Mesenteric fat pad (tissue), 1 donor: Measurements from ENCODE around the genes CACTIN, RAX2 and PIAS4.

GRCh38 chr19:3626563-3627363 is at the start of gene CACTIN:
TSS of gene CACTIN (minus strand) at chr19:3626790.
- PRO-cap, result unidirectional peak, minus-strand start at chr19:3626767

- PRO-cap, result no peak
Observed at GRCh38 chr19:3653072-3653685, 26.6 kb upstream of the CACTIN start.

DNA sequence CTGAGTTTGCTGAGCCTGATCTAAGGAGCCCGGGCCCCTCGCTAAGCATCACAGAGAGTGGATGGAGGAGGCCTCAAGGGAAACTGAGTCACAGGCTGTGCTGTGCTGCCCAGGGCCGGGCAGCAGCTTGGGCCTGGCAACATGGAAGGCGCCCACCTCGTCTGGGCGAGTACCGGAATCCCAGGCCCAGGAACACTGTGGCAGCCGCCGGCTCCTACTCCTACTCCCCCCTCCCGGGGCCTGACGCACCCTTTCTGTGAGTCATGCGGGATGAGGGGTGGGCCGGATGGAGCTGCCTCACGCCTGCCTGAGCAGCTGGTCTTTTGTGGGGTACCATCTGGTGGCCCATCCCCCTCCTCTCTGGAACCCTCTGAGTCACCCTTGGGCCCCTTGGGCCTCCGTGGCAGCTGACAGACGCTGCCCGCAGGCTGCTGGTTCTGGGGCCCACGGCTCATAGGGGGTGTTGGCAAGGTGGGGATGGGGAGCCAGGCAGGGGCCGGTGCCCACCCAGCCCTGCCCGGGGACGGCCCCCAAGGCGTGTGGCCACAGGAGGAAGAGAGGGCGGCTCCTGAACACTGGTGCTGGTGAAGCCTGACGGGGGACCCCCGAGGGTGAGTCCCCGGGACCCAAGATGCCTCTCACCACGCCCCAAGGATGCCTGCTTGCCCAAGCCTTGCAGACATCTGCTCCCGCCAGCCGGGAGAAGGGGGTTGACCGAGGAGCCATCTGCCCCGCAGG is 29.2 kb upstream of the CACTIN start:
- PRO-cap, result no peak

DNA sequence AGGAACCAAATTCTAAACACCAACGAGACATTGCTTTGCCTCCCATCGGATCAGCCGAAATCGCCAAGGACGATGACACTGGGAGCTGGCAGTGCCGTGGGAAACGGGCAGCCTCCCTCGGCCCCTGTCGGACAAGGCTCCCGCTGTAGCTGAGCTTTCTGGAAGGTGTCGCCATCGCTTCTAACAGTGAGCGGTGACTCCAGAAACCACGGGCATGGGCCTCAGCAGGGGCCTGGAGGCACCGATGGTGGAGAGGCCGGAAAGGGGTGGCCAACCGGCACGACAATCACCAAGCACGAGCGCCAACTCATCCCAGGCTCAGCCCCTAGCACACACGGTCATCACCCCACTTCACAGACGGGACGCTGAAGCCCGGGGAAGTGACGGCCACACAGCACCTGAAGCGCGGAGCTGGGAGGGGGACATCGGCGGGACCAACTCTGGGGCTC is 2.3 kb downstream of the PIP5K1C start:
- PRO-cap, result no peak

DNA sequence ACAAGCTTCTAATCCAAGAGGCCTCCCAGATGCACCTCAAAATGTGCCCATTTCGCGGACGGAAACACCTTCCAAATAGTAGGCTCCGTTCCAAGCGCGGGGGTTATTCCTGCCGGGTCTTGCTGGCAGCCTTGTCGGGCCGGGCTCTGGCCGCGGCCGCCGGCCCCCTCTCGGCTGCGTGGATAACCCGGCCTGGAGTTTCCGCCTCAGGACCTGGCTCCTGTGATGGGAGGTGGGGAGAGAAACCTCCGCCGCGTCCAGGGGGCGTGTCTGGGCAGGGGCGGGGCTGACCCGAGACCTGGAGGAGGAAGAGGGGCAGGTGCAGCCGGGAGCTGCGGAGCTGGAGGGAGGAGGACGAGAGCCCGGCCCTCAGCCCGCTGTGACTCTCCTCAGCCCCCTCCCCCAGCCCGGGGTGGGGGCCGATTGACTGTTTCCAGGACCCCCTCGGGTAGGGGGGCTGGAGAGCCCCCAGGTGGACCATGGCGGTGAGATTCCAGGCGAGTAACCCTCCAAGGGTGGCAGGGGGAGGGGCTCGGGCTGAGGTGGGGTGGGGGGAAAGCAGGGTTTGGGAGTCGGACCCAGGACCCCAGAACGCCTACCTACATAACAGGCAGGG is 13.3 kb downstream of the TJP3 start:
- PRO-cap, result no peak

- PRO-cap, result no peak
Observed at GRCh38 chr19:3772108-3772355, at the start of gene RAX2. TSS of gene RAX2 (minus strand) at chr19:3772228.

GRCh38 chr19:3818553-3819109 is 32.5 kb upstream of the MATK start:
- PRO-cap, result no peak

GRCh38 chr19:3821733-3822394 is 35.7 kb upstream of the MATK start:
- PRO-cap, result no peak

DNA sequence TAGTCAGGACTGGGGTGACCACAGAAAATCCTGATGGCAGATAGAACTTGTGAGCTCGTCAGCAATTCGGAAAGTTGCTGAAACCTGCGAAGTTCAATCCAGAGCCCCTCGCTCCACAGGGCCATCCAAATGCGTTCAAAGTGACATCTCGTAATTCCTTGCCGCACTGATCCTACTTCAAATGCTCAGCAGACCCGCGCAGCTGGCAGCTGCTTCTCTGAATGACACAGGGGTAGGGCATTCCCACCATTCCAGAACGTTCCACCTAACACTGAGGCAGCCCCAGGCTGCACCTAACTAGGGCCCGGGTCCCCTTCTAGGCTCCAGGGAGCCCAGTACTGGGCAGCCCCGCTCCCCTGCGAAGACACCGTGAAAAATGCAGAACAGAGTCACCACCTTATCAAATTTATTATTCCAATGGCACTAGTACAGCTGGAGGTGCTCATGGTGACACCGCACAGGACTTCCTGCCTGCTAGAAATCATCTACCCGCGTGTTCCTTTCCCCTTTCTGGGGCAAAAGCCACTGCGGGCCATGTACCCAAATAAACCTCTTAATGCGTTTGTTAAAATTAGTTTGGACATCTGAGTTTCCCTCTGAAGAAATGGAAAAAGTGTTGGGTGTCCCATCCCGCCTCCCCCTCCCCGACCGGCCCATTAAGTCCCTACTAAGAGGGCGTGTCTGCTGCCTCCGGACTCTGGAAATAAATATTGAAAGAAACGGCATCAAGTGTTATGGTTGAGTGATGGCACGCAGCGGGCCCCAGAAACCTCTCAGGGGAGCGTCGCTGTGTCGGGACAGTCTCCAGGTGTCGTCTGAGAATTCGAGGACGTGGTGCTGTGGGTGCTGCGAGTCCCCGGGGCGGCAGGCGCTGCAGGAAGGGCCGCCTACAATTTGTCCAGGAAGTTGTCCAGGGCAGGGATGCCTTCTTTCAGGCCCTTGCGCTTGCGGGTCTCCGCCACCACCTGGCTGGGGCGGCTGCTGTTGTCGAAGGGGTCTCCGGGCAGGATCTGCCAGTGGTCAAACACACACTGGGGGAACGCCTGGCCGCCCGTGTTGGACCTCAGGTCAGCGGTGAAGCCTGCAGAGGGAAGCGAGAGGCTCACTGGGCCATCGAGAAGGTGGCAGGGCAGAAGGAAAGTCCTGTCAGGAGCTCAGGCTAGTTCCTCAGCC is 5.2 kb upstream of the DAPK3 start:
- PRO-cap, result no peak

DNA sequence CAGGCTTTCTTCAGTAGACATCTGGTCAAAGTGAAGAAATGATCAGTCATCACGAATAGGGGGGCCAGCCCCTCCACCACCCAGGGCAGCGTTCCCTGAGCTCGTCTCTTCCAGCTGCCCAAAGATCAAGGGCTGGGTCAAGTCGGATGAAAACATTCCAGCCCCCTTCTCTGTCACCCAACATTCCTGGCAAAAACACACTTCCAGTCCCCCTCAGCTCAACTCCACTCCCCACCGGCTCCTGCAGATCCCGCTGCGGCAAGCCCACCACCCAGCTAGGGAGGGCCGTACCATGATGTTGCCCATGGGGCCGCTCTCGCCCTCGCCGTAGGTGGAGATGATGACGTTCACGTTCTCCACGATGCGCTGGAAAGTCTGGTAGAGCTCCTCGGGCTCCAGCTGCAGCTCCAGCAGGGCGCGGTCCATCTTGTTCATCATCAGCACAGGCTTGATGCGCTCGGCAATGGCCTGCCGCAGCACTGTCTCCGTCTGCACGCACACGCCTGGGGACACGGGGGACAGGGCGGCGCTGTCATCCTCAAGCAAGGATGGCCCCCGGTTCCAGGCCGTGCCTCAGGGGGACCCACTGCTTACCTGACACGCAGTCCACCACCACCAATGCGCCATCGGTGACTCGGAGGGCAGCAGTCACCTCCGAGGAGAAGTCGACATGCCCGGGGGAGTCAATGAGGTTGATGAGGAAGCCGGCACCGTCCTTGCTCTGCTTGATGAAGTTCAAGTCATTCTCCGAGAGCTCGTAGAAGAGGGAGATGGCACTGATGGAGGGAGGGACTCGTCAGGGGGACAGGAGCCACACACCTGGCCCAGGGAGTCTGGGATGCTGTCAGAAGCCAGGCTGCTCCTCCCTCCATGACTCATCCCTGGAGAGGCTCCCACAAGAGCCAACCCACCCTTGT is 2.5 kb downstream of the EEF2 start:
- PRO-cap, result no peak

DNA sequence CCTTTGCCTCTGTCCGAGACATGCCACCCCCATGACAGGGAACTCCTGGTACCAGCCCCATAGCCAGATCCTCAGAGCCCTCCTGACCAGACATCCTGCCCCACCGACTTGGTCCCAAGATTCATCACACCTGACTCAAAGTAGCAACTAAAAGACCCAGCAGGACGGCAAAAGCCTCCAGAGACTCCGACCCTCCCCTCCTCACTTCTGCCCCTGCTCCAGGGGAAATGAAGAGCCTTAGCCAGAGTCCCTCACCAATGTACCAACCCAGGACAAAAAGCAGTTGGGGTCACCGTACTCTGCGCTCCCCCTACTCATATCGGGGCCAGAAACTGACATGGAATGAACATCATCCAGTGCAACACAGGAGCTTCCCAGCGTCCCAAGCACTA is 1.8 kb downstream of the EEF2 start:
- PRO-cap, result no peak

DNA sequence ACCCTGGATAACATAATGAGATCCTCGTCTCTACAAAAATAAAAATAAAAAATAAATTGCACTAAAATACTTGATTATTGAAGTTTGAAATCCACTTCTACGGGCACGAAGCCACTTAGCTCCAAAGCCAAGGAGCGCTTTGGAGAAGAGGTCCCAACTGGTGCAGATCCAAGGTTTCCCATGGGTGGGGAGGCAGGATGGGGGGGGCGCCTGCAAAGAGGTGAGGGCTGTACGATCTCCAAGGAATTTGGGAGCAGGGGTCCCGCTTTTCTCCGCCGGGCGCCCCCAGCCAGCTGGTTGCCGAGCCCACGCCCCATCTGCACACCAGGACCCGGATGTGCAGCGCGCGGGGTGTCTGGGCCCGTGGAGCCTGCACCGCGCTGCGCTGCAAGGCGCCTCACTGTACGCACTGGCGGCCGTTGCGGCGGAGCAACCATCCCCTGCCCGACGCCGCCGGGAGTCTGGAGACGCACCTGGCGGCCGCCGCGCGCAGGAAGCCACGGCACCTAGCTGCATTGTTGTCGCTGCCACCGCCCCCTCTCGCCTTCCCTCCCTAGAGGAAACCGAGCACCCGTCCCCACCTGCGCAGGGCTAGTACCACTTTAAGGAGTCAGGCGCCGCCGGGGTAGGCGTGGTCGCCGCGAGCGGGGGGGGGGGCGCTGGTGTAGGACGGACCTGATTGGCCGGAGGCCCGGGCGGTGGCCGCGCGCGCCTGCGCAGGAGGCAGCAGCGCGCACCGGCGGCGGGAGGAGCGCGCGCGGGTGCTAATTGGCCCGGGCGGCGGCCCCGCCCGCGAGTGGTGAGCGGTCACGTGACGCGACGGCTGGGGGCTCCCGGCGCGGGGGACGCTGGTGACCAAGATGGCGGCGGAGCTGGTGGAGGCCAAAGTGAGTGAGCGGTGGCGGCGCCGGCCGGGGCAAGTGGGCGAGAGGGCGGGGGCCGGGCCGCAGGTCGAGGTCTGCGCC is at the start of gene PIAS4:
PIAS4 (plus strand) TSS at position 836 of the 965 bp plus-strand sequence.
- PRO-cap, result no peak

DNA sequence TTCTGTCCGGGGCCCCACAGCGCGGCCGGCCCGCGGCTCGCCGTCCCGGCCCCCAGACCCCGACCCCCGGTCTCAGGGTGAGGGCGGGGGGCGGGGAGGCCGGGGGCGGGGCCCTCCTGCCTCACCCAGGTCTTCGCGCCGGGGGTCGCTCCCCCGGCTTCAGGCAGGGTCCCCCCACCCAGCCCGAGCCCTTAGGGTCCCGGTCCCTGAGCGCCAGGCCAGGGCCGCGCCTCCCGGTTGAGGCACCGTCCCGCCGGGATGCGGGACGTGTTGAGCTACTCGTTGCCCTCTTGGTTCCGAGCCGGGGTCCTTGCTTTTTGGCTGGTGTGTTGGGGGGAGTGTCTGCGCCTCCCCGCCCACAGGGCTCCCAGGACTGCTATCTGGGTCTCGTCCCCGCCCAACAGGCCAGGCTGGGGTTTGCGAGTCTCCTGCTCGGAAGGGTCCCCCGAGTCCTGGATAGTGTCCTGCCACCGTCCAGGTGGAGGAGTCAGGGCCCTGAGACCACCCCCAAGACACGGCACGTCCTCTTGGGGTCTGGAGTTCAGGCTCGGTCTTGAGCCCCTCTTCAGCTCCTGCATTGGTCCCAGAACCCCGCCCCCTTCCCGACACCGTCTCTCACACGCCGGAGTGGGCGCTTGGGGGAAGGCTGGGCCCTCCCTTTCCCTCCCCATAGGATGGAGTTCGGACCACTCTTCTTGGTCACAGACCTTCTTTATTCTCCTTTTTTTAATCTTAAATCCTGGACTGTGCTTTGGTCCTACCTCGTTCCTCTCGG is 517 bp downstream of the PIAS4 start:
- PRO-cap, result no peak

- PRO-cap, result no peak
Observed at GRCh38 chr19:4014606-4015709, 7.4 kb downstream of the PIAS4 start.

DNA sequence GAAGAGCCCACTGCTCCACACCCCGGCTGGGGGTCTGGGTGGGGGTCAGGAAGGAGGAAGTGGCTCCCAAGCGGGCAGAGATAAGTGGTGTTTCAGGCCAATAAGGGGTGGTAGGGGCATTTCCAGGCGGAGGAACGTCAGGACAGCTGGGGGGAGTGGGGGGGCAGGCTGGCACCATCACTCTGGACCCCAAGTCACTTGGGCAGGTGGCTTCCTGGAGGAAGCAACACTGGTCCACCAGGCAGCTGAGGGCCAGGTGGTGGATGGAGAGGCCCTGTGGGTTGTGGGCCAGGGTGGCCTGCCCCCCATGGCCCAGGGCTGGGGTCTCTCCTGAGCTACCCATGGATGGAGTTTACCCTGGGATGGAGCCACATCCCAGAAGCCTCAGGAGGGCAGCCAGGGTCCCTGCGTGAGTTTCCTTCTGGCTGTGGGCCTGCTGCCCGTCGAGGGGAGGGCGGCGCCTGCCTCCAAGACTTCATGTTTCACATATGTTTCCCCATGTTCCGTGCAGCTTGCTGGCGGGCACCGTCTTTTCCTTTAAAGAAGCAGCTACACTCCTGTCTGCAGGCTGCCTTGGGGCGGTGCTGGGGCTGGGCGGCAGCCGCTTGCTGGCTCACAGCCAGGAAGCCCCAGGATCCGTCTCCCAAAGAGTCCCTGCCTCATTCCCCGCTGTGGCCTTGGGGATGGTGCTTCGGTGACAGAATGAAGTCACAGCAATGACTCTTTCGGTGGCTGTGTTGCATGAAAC is 24.7 kb downstream of the PIAS4 start:
- PRO-cap, result no peak

DNA sequence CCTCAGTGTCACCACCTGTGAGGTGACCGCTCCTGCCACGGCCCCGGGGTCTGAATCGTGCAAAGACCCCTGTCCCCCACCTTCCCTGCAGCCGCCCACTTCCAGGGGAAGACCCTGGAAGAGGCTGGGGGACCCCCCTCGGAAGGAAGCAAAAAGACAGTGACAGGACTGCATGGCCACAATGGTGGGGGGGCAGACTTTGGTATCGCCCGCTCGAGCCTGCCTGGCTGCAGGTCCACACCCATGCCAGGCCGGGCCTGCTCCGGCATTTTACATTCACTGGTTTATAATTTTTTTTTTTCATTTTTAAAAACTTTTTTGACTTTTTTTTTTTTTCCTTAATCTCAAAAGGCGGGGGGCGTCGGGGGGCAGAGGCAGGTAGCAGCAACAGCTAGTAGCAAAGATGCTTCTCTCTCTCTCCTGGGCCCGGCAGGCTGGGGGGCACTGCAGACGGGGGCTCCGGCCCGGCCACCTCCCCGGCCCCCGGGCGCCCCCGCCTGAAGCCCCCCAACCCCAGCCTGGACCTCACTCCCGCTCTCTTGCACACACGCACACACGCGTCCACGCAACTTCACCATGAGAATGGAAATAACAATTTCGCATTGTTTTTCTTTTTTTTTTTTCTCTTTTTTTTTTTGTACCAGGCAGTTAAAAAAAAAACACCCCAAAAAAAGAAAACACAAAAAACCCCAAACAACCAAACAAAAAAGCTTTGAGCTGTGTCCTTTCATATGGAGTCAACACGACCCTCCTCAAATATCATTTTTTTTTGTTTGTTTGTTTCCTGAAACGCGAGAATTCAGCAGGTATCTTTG is 22.4 kb downstream of the ZBTB7A start:
- PRO-cap, result no peak

DNA sequence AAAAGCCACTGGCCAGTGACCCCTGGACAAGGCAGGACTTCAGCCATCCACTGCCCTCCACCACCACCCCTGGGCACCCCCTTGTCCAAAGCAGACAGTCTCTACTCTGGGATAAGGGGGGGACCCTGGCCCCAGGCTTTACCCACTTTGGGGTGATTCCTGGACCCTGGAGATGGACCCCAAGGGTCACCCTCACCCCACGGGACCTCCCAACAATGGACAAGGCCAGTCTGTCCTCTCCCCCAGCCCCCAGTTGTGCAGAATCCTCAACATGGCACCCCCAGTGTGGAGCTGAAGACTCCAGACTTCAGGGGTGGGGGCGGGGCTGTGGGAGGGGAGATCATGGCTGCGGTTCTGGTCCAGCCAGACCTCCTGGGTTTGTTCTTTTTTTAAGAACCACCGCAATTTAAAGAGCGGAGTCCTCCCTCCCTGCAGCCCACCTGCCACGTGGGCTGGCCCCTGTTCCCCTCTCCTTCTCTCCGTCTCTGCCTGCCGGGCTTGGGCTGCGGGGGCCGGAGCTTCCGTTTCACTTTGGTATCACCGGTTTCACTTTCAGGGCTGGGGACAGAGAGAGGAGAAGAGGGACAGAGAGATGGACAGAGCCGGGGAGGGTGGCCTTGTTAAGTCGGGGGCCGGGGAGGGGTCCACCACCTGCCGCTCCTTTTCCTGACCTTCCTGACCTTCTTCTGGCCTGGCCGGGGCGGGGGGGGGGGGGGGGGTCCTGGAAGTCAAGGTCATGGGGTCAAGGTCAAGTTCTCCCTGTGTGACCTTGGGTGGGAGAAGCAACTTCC is 11.1 kb upstream of the ZBTB7A start:
- PRO-cap, result no peak

GRCh38 chr19:4083905-4084777 is 17.4 kb upstream of the ZBTB7A start:
- PRO-cap, result no peak

GRCh38 chr19:4090266-4090764 is 23.6 kb upstream of the ZBTB7A start:
- PRO-cap, result no peak

DNA sequence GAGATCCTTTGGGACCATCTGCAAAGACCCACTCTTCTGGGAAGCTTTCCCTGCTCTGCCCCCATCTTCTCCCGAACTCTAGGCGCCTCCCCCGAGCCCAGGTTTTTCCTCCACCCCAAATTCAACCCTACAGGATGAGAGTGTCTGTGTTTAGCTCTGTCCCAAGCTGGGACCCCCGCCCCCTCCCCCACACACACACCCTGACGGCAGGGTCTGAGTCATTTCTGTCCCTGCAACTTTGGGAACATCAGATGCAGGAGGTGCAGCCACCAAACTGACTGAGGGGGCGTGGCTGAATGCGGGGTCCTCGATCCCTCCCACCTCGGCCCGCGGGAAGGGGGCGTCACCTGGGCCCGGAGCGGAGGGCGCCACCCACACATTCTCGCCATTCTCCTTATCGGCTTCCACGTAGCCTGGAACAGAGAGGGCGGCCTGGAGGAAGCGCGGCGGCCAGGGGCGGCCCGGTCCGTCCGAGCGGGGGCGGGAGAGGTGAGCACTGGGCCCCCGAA is 12.0 kb downstream of the STAP2 start:
- PRO-cap, result no peak